ENCODE data around the gene ZNF700.

- PRO-cap, 2 experiments, result no peak in any of the 2 experiments
Measured at GRCh38 chr19:11122876-11123466, 32.6 kb downstream of the SPC24 start.

DNA sequence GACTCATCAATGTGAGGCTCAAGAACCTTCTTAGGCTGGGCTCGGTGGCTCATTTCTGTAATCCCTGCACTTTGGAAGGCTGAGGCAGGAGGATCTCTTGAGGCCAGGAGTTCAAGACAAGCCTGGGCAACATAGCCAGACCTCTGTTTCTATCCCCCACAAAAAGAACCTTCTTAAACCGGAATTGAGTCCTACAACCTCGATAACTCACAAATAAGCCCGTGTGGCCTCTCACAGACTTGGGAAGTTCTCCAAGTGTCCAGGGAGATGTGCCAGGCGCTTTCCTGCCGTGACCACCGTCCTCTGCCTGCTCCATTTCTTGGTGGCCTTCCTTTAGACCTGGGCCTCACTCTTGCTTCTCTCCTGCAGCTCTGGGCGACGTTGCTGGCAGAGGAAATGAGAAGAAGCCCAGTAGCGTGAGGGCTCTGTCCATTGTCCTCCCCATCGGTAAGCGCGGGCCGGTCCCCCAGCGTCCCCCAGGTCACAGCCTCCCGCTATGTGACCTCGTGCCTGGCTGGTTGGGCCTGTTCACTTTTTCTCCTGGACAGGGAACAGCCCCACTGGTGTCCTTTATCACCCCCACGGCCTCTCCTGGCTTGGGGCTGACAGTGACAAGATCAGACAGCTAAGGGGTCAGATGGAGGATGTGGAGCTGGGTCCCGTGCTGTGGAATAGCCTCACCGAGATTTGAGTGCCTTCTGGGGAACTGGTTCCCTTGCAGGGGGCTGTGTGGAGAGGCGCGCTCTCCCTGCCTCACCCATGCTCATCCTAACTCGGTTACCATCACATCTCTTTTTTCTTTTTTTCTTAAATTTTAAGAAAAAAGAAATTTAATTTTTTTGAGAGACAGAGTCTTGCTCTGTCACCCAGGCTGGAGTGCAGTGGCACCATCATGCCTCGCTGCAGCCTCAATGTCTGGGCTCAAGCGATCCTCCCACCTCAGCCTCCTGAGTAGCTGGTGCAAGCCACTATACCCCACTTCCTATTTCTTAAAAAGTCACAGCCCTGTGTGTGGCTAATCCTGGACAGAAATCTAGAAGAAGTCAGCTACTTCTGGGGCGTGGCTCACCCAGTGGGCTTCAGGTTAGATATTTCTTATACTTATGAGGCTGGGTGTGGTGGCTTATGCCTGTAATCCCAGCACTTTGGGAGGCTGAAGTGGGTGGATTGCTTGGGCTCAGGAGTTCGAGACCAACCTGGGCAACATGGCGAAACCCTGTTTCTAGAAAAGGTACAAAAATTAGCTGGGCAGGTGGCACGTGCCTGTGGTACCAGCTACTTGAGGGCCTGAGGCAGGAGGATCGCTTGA, 27.5 kb downstream of the SPC24 start:
- PRO-cap, 2 experiments, result no peak in any of the 2 experiments

- PRO-cap, 2 experiments, result no peak in any of the 2 experiments
Measured at GRCh38 chr19:11240066-11240470, 649 bp downstream of the ANGPTL8 start.

GRCh38 chr19:11322227-11323001, 17.0 kb downstream of the RAB3D start:
- PRO-cap, 2 experiments, result no peak in any of the 2 experiments

DNA sequence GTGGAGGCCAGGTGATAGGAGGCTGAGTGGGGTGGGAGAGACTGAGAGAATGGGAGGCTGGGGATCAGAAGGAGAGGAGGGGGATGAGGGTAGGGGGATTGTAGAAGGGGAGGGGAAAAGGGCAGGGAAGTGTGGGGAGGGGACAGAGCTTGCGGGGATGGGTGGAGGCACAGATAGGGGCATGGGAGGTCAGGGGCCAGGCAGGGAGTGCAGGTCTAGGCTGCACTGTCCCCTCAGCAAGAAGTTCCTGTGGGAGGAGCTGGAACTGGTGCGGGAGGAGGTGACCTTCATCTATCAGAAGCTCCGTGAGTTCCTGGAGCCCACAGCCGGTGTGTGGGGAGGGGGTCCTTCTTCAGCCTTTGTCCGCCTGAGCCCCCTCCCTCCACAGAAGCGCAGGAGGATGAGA, 3.6 kb upstream of the PLPPR2 start:
- PRO-cap, 2 experiments, result no peak in any of the 2 experiments

GRCh38 chr19:11373360-11374128, 922 bp upstream of the SWSAP1 start:
- PRO-cap, 2 experiments, result no peak in any of the 2 experiments

DNA sequence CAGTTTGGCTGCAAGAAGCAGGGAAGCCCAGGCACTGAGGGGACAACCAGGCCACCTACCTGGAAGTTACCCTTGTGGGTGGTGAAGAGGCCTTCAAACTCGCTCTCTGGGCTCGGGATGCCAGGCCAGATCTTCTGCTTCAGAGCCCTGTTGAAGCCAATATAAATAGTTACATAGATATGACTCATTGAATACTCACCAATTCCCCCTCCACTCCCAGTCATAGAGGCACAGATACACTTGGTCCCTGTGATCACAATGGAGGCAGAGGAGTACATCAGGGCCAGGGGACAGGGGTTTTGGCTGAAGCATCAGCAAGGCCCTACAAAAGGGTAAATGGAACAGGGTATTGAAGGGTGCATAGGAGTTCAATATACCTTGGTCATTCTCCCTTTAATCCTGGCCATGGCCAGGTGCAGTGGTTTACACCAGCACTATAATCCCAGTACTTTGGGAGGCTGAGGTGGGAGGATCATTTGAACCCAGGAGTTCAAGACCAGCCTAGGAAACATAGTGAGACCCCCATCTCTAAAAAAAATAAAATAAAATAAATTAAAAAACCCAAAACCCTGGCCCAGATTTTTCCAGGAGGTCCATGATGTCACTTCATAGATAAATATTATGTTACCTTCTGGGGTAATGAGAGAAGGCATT, 4.3 kb downstream of the SWSAP1 start:
- PRO-cap, 2 experiments, result peak in 2 of 2 experiments; most common minus-strand start position 136 of the sequence (in 2)

GRCh38 chr19:11436004-11436557, 646 bp downstream of the PRKCSH start:
- PRO-cap, 2 experiments, result peak in 2 of 2 experiments; most common minus-strand start chr19:11436220 (in 2)

- PRO-cap, 2 experiments, result no peak in any of the 2 experiments
Measured at GRCh38 chr19:11451832-11452032, 16.3 kb downstream of the PRKCSH start.

- PRO-cap, 2 experiments, result no peak in any of the 2 experiments
Measured at GRCh38 chr19:11452475-11453033, 17.1 kb downstream of the PRKCSH start.

- PRO-cap, 2 experiments, result no peak in any of the 2 experiments
Measured at GRCh38 chr19:11551951-11552286, 7.1 kb downstream of the ELOF1 start.

DNA sequence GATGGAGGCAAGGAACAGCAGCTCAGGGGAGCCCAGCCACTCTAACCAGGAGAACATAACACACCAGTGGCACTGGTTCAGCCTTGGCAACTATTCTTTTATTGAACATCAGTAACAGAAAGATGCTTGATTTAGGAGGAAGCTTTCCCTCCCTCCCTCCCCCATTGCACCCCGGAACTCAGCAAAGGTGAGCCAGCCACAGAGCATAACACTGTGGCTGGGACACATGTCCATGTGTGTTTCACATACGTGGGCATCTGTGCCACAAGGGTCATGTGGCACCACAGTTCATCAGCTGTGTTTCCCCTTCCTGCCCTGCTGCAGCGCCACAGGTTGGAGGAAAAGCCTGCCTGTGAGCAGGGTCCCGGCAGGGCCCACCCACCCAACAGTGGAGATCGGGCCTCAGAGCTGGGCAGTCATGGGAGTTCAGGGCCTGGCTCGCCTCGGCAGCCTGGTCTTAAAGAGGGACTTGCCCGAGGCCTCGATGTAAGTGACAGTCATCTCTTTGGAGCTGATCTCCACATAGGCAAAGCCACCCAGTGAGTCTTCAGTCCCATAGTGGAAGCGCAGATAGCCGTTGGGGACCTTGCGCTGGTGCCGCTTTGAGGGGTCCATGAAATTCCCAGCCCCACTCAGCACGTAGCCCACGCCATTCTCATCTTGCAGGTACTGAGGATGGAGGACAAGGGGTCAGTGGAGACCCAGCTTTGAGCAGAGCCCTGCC, 2.7 kb downstream of the ACP5 start:
- PRO-cap, 2 experiments, result no peak in any of the 2 experiments

GRCh38 chr19:11624084-11624476, 26.8 kb downstream of the ZNF627 start:
- PRO-cap, 2 experiments, result no peak in any of the 2 experiments

DNA sequence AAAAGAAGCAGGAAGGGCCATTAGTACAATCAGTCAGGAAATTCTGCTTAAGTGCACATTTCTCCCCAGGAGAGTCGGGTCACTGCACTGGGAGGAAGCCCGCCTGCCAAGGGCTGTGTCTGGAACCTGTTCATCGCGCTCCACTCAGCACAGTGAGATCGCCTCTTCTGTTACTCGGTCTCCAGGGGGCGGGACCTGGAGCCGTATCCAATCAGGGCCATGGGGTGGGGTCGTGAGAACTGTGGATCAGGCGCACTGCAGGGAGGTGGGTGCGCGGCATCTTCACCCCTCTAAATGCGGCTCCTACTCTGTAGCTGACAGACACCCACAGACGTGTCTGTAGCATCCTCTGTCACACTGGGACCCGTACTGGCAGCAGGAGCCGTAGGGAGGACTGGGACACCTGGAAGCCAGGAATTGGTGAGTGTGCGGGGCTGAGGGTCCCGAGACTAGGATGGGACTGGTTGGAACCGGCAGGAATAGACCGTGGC, 64.9 kb downstream of the ZNF823 start:
- PRO-cap, 2 experiments, result no peak in any of the 2 experiments

GRCh38 chr19:11767617-11768155, 886 bp downstream of the ZNF441 start:
- PRO-cap, 2 experiments, result peak in 2 of 2 experiments; most common minus-strand start chr19:11767825 (in 2)

GRCh38 chr19:11832308-11832814, 16.2 kb upstream of the ZNF439 start:
- PRO-cap, 2 experiments, result no peak in any of the 2 experiments

GRCh38 chr19:11843824-11844203, 4.7 kb upstream of the ZNF439 start:
- PRO-cap, 2 experiments, result no peak in any of the 2 experiments

DNA sequence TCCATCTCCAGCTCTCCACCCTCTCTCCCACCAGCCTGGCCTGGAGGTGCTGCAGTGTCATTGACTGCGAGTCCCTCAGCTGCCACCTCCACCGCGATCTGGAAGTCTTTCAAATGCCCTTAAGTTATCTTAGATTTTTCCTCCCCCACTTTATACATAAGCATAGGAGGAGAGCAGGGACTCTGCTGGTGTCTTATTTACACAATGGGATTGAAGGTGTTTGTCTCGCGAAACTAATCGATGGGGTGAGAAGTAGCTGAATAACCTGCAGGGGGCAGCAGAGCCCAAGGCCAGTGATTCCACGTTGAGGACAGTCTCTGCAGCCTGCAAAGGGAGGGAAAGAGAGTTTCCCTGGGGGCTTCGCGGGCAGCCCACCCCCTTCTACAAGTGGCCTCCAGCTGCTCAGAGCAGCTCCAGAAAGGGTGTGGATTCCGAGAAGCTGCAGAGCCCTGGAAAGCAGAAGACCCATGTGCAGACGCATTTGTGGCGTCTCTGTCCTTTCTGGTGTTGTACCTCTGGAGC, 1.3 kb upstream of the ZNF700 start:
- PRO-cap, 2 experiments, result no peak in any of the 2 experiments

- PRO-cap, 2 experiments, result no peak in any of the 2 experiments
Measured at GRCh38 chr19:11924434-11924813, 483 bp upstream of the ZNF700 start.

DNA sequence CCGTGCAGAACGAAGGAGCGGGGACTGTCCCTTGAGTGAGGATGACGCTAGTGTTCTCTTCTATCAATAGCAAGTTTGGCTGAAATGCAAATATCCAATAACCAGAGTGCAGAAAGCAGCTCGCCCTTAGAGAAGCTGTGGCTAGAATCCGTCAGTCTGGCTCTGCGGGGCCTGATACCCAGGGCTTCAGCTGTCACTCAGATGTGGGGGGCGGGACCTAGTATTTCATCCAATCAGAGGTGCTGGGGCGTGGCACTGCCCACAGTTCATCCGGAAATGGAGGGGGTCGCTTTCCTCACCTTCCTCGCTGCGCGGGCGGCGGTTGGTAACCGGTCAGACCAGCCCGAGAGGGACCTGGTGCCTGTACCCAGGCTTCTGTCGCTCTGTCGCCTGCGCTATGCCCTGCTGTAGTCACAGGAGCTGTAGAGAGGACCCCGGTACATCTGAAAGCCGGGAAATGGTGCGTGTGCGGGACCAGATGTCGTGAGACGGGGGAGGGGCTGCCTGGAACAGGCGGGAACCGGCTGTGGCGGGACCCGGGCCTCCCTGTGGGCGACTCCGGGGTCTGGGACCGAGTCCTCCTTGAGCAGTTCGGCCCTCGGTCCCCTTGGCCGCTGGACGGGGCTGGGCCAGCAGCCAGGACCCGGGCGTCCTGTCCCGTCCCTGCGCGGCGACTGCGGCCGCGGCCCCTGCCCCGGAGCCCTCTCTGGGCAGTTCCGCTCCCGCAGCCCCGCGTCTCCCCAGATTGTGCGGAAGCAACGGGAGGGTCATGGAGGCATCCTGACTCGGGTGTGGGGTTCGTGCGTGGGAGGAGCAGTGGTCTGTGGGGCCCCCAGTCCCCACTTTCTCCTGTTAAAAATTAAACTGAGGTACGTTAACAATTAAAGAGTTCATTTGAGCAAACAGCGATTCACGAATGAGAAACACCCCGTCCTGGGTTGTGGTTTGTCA, at the start of gene ZNF700:
ZNF700 (plus strand) TSS at position 294 of the 951 bp plus-strand sequence.
- PRO-cap, 2 experiments, result peak in 2 of 2 experiments; most common plus-strand start position 264 of the sequence (in 2); most common minus-strand start position 164 of the sequence (in 2)

All from Colon Carcinoma Metastatic in the Brain (tissue), 2 donors.